Esophagus muscularis mucosa (tissue), 4 donors: ENCODE data around the gene DIS3.

DNA sequence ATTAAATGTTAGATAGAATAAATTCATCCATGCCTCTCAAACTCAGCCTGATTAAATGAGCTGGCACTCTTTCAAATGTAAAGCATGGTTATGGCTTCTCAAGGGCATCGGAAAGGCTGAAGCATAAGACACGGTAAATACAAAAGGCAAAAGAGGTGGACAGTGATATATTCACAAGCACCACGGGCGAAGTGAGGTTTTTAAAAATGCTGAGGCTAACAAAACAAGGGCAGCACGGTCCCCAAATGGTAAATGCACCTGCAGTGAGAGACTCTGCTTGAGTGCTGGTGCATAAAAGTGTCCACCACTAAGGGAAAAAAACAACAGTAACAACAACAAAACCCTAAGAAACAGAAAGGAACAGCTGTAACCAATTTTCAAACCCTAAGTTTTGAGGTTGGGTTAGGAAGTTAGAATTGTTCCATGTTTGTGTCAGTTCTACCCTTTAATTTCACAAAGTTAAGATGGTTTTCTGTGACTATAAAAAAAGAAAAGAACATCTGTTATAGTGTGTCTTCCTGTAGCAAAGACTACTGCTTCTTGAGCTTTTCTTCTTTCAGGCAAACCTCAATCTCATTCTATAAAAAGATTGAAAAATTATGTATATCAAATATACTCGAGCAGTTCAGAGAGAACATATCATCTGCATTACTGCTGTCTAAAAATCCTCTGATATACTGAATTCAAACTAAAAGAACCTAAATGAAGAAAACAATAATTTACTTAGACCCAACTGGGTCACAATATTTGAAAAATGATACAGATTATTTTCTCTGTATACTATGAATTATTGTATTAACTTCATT is 234.8 kb downstream of the PCDH9 start:
- PRO-cap, result no peak
- RAMPAGE, long total RNA, 4 experiments, result no peak in any of the 4 experiments

GRCh38 chr13:68256658-68257171 is 1026.6 kb upstream of the PCDH9 start:
- PRO-cap, result no peak
- RAMPAGE, long total RNA, 4 experiments, result no peak in any of the 4 experiments

DNA sequence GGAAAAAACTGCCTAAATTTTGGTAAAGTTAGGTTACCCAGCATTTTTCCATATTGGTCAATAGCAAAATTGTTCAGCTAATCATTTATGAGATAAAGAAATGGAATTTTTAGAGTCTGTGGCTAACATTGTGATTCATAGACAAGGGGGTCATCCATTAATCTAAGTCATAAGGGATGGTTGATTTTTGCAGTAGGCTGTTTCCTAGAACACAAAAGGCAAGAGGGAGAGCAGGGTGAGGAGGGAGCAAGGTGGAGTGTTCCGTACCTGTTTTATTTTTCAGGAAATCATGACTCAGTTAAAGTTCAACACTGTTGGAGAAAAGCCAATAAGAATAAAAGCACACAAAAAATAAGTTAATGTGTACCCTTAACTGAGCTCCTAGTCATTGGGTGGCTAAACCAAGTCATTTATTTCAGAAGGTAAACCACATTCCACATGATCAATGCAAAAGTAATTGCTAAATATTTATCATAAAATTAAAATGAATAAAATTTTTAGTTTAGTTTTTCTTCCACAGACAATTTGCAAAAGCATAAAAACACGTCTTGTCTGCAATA is 513.0 kb downstream of the KLHL1 start:
- PRO-cap, result no peak
- RAMPAGE, long total RNA, 4 experiments, result no peak in any of the 4 experiments

- PRO-cap, result no peak
- RAMPAGE, long total RNA, 4 experiments, result no peak in any of the 4 experiments
These were observed 488.0 kb downstream of the DACH1 start for GRCh38 chr13:71379066-71379313.

- PRO-cap, result no peak
- RAMPAGE, long total RNA, 4 experiments, result no peak in any of the 4 experiments
These were observed 378.1 kb downstream of the DACH1 start for GRCh38 chr13:71488756-71489383.

GRCh38 chr13:71632663-71633224 is 234.3 kb downstream of the DACH1 start:
- PRO-cap, result no peak
- RAMPAGE, long total RNA, 4 experiments, result no peak in any of the 4 experiments

DNA sequence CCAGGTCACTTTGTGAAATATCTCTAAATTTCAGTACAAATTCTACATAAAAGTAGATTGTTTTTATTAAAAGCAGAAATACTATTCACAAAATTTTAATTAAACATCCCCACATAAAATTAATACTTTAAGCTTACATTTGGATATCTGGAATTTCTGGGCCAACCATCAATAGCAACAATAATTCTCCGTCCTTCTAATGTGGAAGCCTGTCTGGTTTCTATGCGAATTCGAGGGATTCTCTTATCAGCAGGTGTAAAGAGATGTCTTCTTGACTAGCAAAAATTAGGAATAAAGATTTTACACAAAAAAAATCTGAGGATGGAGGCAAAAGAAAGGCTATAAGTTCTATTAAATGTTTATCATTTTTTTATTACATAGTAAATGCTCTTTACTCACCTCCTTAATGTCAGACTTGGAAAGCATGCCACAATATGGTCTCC is 8.1 kb downstream of the DIS3 start:
- PRO-cap, result no peak
- RAMPAGE, long total RNA, 4 experiments, result no peak in any of the 4 experiments

- PRO-cap, result bidirectional peak, plus-strand start at chr13:72782133, minus-strand start at chr13:72781888
- RAMPAGE, long total RNA, 4 experiments, result start-site peak on the plus strand in 4 of 4 experiments, at chr13:72782121-72782182 at its widest, 319 to 619 reads per replicate; start-site peak on the minus strand in 4 of 4 experiments, at chr13:72781854-72781928 at its widest, 71 to 793 reads per replicate
These were observed at the start of gene DIS3 for GRCh38 chr13:72781227-72782409. DIS3 (minus strand) TSS chr13:72781900.

- PRO-cap, result no peak
- RAMPAGE, long total RNA, 4 experiments, result no peak in any of the 4 experiments
These were observed 18.6 kb downstream of the PIBF1 start for GRCh38 chr13:72800430-72801053.

GRCh38 chr13:72897905-72898478 is 116.1 kb downstream of the PIBF1 start:
- PRO-cap, result no peak
- RAMPAGE, long total RNA, 4 experiments, result no peak in any of the 4 experiments

GRCh38 chr13:73060826-73061402 is 2.1 kb downstream of the KLF5 start:
- PRO-cap, result no peak
- RAMPAGE, long total RNA, 4 experiments, result no peak in any of the 4 experiments

GRCh38 chr13:73090107-73090950 is 31.5 kb downstream of the KLF5 start:
- PRO-cap, result no peak
- RAMPAGE, long total RNA, 4 experiments, result no peak in any of the 4 experiments

GRCh38 chr13:73290916-73291272 is 232.1 kb downstream of the KLF5 start:
- PRO-cap, result no peak
- RAMPAGE, long total RNA, 4 experiments, result no peak in any of the 4 experiments

- PRO-cap, result no peak
- RAMPAGE, long total RNA, 4 experiments, result no peak in any of the 4 experiments
These were observed 306.7 kb downstream of the KLF5 start for GRCh38 chr13:73365320-73366041.

GRCh38 chr13:73530983-73531329 is 472.2 kb downstream of the KLF5 start:
- PRO-cap, result no peak
- RAMPAGE, long total RNA, 4 experiments, result no peak in any of the 4 experiments

- PRO-cap, result no peak
- RAMPAGE, long total RNA, 4 experiments, result no peak in any of the 4 experiments
These were observed 478.2 kb downstream of the KLF5 start for GRCh38 chr13:73536981-73537334.

DNA sequence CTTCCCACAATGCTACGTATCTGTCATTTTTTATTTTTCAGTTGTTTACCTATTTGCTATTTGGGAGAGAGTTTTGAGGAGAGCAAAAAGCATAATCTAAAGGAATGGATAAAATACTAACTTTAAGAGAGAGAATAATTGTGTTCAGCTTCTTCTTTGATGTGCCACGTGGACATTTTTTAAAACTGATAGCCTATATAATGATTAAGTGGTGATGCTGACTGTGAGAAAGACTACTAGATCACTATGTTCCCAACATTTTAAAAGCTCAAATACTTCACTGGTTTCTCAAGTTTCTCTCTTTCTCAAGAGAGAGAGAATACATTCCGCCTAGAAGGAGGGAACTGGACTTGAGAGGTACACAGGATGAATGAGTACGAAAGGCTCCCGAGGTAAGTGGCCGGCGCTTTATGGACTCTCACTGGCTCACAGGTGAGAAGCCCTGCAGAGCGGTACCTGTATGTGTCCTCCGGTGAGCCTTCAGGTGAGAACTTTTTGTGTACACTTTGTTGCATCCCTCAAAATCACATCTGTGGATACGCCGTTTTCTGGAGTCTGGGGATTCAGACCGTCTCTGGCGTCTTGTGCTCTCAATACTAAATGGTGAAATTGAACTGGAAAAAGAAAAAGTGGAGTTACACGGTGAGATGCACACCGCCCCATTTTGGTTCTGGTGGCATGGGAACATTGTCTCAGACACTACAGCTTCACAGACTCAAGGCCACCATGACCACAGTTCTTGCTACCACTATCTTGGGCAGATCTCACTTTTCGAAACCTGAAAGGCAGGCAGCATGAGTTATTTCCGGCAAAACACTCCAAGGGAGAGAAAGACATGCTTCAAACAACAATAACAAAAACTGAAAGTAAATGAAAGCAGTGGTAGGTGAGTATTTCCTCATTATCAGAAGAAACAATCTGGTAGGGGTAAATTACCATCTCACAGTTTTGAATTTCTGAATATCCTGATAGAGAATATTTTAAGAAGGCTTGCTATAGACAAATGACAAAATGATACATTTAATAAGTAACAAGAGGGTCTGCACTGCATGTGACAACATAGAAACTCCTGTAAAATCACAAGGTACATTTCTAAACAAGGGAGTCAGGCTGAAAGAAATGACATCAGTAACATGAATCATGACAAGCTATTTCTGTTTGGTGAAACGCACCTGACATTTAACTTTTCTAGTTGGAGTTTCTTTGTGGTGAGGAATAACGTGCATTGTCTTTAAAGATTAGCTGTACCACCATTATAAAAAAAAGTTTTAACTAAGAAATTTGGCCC is 656.6 kb downstream of the KLF5 start:
- PRO-cap, result no peak
- RAMPAGE, long total RNA, 4 experiments, result no peak in any of the 4 experiments

GRCh38 chr13:73907426-73908168 is 848.8 kb downstream of the KLF5 start:
- PRO-cap, result no peak
- RAMPAGE, long total RNA, 4 experiments, result no peak in any of the 4 experiments

- PRO-cap, result no peak
- RAMPAGE, long total RNA, 4 experiments, result no peak in any of the 4 experiments
These were observed 861.8 kb downstream of the KLF5 start for GRCh38 chr13:73920474-73921168.

GRCh38 chr13:74048090-74048475 is 989.3 kb downstream of the KLF5 start:
- PRO-cap, result no peak
- RAMPAGE, long total RNA, 4 experiments, result no peak in any of the 4 experiments